CD14-positive monocyte (primary cell): Measurements from ENCODE around the genes EQTN and NOL6.

GRCh38 chr9:22237964-22238542, 208.6 kb upstream of the DMRTA1 start:
- CAGE, long polyA plus RNA, result no peak

- CAGE, long polyA plus RNA, result no peak
These were observed 207.6 kb upstream of the DMRTA1 start for GRCh38 chr9:22239065-22239399.

- CAGE, long polyA plus RNA, result no peak
These were observed 4.5 kb downstream of the ELAVL2 start for GRCh38 chr9:23821189-23822236.

DNA sequence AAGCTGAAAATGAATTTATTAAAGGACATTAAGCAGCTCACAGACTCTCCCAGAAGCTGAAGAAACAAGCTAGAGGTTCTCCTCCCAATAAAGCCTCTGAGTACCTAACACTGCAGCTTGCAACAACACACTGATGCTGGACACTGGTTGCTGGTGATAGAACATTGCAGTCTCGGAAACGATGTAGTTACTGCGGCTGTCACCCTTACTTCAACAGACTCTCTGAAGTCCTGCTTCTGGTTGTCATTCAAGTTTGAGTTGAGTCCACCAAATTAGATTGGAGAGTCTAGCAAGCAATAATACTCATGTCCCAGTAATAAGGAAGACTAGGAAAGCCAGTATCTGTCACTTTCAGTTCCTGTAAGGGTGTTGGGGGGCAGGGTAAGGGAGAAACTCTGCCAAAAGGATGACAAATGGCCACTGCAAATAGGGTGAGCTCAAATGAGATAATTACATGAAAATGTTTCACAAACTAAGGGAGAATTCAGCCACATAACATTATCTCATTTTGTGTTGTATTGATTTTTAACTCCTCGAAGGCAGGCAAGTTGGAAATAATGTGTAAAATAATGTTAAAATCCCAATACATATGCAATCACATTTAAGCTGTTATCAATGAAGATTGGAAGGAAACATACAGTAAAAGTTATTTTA, 940 bp upstream of the IFT74 start:
- CAGE, long polyA plus RNA, result no peak

DNA sequence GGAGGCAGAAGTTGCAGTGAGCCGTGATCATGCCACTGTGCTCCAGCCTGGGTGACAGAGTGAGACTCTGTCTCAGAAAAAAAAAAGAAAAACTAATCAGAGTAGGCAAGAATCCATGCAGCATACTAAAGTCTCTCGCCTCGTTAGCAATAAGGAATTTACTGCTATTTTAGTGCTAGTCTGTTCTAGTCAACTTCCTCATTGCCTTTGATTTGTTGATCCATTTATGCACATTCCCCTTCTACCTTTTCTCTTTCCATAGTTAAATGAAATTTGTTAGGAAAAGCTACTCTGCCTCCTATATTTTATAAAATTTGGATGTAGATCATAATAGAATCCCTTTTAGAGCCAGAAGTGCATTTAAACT, 2.0 kb downstream of the LRRC19 start:
- CAGE, long polyA plus RNA, result no peak

- CAGE, long polyA plus RNA, result no peak
These were observed 298 bp upstream of the LRRC19 start for GRCh38 chr9:27005809-27006131.

DNA sequence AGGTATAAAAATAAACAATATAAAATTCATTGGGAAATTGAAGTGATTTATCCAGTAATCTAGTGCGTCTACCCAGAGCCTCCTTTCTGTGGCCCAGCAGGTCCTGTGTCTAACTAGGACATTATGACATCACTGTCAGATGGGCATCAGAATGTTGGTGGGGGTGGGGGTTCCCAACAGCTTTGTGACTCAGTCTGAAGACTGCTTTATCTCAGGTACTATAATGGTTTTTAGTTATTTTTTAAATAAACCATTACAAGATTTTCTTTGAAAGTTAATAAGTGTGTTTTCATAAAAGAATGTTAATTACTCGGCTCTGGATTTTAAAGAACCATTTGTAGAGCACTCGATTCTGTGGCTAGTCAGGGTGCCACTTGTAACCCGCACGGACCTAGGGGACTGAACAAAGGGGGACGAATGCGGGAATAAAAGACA, at the start of gene EQTN:
TSS of gene EQTN (minus strand) at position 125 of the 435 bp plus-strand sequence.
- CAGE, long polyA plus RNA, result no peak

DNA sequence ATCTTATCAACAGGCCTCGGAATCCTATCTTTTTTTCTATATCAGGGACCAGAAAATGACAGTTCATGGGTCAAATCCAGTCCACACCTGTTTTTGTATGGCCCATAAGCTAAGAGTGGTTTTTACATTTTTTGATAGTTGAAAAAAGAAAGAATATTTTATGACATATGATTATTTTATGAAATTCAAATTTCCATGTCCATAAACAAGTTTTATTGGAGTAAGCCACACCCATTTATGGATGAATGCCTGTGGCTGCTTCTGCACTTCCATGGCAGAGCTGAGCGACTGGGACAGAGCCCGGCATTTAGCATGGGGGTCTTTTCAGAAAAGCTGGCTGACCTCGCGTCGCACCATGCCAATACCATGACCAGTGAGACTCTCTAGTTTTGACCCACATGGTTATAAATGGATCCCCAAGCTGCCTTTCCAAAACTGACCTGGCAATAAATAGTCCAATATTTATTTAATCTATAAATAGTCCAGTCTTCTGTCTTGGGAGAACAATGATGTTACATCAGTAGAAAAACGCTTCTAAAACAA, 45.0 kb upstream of the EQTN start:
- CAGE, long polyA plus RNA, result no peak

- CAGE, long polyA plus RNA, result no peak
These were observed 24.6 kb upstream of the IFNK start for GRCh38 chr9:27499583-27499849.

GRCh38 chr9:27572486-27573343, 566 bp downstream of the C9orf72 start:
- CAGE, long polyA plus RNA, result no peak

GRCh38 chr9:27690256-27691275, 117.3 kb upstream of the C9orf72 start:
- CAGE, long polyA plus RNA, result no peak

GRCh38 chr9:32426002-32427010, 41.9 kb downstream of the ACO1 start:
- CAGE, long polyA plus RNA, result no peak

GRCh38 chr9:32427011-32427407, 42.6 kb downstream of the ACO1 start:
- CAGE, long polyA plus RNA, result no peak

GRCh38 chr9:33139133-33140350, 27.6 kb downstream of the B4GALT1 start:
- CAGE, long polyA plus RNA, result no peak

- CAGE, long polyA plus RNA, result no peak
These were observed 786 bp upstream of the B4GALT1 start for GRCh38 chr9:33167909-33168335.

GRCh38 chr9:33260113-33260942, 4.2 kb downstream of the BAG1 start:
- CAGE, long polyA plus RNA, result no peak

DNA sequence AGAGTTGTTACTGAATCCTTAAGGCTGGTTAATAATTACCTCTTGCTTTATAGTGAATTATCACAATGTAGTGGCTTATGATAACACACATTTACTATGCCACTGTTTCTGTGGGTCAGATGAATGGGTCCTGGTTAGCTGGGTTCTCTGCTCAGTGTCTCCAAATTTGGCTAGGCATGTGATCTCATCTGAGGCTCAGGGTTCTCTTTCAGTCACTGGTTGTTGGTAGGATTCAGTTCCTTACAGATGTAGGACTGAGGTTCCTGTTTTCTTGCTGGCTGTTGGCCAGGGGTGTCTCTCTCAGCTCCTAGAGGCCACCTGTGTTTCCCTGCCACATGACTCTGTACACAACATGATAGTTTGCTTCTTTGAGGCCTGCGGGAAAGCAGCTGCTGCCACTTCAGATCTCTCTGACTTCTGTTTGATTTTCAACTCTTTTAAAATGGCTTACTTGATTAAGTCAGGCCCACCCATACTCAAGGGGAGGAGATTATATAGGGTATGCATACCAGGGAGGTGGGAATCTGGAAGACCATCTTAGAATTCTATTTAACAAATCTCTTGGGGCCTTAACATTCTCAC, 7.2 kb downstream of the NFX1 start:
- CAGE, long polyA plus RNA, result no peak

DNA sequence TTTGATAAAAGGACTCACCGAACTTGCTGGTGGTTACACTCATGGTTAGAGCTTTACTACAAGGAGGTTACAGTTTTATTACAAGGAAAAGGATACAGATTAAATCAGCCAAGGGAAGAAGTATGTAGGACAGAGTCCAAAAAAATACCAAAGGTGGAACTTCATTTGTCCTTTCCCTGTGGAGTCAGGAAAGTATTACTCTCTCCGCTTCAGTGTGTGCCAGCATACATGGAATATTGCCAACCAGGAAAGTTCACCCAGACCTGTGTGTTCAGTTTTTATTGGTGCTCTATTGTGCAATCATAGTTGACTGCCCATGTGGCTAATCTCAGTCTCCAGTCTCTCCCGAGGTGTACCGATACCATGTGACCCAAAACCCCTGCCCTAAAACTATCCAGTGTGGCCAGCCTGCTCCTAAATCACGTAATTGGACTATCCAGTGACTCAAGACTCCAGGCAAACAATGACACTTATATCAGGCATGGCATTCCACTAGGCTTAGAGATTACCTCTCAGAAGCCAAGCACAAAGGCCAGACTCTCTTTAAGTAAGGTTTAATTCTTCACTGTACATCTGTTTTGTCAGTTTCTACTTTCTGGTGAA, 38.8 kb downstream of the NFX1 start:
- CAGE, long polyA plus RNA, result no peak

DNA sequence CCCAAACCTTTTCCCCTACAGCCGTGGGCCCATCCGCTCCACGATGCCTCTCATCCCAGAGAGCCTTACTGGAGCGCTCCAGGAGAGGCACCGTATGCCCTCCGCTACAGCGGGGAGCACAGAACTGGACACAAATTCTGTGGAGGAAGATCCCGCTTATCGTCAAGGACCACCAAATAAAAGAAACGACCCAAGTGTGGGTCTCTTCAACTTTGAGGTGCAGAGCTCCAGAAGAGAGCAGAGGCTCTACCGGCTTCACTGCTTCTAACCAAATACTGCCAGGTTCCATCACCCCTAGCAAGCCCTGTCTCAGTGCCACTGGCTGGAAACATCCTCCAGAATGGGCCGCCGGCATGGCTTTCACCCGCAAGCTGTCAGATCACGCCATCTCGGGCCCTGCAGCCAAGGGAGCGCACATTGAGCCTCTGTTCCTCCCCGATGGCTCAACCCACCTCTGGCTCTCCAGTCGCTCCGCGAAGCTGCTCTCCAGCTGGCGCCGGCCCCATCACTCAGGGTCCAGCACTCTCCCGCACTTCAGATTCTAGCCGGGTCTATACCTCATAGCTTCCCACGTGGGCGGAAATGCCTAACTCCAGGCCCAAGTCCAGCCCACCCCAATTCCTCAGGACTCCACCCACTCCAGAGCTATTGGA, at the start of gene NOL6:
TSS of gene NOL6 (minus strand) at position 588 of the 653 bp plus-strand sequence.
- CAGE, long polyA plus RNA, result no peak

GRCh38 chr9:33473990-33474291, 217 bp upstream of the NOL6 start:
- CAGE, long polyA plus RNA, result no peak